ENCODE measurements around a stretch of chr2.

- PRO-cap = no peak
Measured at GRCh38 chr2:62928039-62928684, 122.5 kb upstream of the OTX1 start.

GRCh38 chr2:62978972-62979584 is 71.6 kb upstream of the OTX1 start:
- PRO-cap = no peak

GRCh38 chr2:63684195-63684535 is 95.4 kb downstream of the MDH1 start:
- PRO-cap = no peak

GRCh38 chr2:63741003-63741548 is 100.6 kb upstream of the UGP2 start:
- PRO-cap = no peak

- PRO-cap = no peak
Measured at GRCh38 chr2:63840001-63840752, 1.5 kb upstream of the UGP2 start.

GRCh38 chr2:63885567-63886012 is 43.9 kb downstream of the UGP2 start:
- PRO-cap = no peak

GRCh38 chr2:64017609-64018101 is 1.6 kb downstream of the VPS54 start:
- PRO-cap = no peak

DNA sequence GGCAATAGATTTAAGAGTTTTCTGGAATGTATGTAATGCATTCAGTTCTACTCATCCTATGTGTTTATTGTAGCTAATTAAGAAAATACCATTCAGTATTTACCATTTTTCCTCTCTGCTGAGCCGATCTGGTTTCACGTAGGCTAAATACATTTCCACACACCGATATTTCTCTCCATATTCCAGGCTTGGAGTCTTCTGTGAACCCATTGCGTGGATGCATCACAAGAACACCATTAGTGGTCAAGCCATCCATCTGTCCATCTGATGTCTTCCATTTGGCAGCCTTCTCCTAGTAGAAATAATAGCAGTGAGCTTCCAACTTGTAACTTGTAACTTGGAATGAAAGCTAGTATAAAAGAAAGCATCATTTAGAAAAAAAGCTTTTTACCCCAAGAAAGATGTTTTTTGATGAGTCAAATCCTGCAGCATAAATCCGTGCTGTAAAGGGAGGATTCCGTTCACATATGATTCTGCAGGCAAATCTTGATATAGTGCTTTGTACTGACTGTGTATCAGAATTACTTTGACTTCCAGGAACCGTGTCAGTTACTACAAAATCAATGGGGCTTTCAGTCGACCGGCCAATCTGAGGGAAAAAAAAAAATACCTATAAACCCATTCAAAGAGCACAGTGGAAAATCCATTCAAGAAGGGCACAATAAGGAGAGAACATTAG is 48.1 kb downstream of the PELI1 start:
- PRO-cap = no peak

DNA sequence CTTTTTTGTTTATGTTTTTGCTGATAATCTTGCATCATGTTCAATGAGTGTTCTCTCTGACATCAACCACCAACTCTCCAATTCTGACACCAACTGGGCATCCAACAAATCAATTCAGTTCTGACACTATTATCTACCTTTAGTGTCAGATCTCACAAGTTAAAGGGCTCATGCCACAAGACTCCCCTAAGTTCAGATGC is 19.6 kb downstream of the PELI1 start:
- PRO-cap = no peak

- PRO-cap = no peak
Measured at GRCh38 chr2:64143313-64143614, 956 bp downstream of the PELI1 start.

DNA sequence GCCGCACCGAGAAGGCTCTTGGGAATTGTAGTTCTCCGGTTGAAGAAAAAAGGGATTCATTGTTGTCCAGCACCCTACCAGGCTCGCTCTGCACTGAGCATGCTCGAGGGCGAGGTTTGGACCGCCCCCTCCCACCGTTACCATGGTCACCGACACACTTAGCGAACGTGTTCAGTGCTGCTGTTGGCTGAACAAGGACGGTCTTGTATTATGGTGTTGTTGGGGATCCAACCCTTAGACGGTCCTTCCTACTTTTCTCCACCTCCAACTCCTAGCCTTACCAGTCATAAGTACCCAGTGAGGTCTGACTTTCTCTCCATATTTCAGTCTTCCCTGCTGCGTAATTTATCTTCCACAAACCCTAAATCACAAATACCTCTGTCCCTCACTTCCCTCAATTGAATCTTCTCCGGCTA is 298 bp upstream of the PELI1 start:
- PRO-cap = bidirectional peak, plus-strand start at position 174 of the sequence, minus-strand start outside the sequence

DNA sequence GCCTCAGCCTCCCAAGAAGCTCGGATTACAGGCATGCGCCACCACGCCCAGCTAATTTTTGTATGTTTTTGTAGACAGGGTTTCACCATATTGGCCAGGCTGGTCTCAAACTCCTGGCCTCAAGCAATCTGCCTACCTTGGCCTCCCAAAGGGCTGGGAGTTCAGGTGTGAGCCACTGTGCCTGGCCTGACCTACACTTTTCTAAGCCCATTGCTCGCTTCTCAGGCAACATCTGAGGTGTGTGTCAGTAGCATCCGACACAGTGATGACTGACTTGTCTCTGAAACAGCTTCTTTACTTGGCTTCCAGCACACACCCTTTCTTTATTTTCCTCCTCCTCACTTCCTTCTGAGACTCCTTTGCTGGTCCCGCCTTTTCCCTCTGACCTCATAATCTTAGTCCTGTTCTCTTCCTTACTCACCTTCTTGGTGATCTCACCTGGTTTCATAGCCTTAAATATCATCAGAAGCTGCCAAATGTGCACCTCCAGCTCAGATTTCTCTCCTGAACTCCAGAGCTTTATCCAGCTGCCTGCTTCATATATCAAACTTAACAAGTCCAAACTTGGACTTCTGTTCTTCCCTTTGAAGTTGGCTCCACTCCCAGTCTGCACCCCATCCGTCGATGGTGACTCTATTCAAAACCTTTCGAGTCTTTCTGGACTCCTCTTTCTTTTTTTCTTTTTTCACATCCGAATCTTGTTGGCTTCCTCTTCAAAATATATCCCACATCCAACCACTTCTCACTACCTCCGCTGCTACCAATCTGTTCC is 66.6 kb upstream of the PELI1 start:
- PRO-cap = no peak

GRCh38 chr2:64328395-64328753 is 125.6 kb upstream of the LGALSL start:
- PRO-cap = no peak

DNA sequence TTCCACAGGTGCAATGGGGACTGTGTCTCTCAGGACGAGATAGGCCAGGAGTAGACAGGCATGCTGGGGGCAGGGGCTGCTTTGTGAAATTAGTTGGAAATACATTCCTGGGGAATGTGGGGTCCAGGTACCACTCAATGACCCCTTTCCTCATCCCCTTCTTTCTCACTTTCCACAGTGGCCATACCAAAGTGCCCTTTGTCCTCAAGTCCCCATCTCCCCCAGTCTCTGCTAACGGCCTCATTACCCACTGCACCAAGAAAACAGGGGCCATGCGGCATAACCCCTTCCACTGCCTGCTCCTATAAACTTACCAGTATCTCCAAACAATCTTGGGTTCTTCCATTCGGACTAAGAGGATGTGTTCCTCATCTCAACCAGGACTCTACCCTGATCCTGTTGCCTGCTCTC is 72.0 kb upstream of the LGALSL start:
- PRO-cap = unidirectional peak, minus-strand start at position 226 of the sequence

- PRO-cap = no peak
Measured at GRCh38 chr2:64402823-64403295, 51.1 kb upstream of the LGALSL start.

DNA sequence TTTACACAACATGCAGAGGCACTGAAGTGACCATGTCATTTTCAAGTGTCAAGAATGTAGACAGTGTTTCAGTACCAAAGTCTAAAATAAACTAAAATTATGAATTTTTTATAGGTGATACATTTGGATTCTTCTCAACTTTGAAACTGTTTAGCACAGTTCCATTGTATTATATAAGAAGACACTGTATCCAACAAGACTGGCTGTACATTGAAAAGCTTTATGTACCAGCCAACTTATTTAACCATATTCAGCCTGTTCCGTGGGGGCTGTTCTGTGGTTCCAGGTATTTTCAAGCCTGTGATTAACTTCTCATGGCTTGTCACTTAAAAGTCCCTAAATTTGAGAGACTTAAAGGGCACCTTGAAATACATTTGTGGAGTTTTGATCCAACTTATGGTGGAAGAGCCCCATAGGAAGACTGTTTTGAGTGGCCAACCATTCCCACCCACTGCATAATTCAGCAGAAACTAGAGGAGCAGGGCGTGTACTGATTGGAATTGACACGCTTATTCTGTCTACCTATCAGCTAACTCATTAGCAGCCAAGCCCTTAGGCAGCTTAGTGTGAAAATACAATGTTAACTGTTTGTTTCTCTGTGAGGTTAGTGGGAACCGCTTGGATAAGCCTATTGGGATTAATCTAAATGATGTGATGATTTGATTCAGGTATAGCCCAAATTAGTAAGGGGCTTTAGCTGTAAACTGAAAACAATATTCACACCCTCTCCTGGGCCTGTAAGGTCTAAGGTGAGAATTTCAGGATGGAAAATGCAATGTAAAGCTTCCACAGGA is 6.3 kb downstream of the LGALSL start:
- PRO-cap = no peak

GRCh38 chr2:64460821-64461597 is 7.0 kb downstream of the LGALSL start:
- PRO-cap = no peak

- PRO-cap = no peak
Measured at GRCh38 chr2:64523447-64523988, 610 bp upstream of the AFTPH start.

DNA sequence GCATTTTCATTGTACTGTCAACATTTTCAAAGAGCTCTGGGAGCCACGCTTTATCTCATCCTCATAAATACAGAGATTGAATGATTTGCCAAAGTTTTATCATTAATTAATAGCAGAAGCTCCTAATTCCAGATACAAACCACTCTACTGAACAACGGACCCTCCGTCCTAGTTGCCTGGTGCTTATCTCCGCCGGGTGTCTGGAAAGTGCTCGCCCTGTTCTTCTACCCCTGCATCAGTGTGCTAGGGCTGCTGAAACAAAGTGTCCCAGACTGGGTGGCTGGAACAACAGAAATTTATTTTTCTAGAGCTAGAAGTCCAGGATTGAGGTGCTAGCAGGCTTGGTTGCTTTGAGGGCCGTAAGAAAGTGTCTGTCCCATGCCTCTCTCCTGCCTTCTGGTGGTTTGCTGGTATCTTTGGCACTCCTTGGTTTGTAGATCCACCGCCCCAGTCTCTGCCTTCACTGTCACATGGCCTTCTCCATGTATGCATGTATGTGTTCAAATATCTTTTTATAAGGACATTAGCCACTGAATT is 23.7 kb downstream of the SERTAD2 start:
- PRO-cap = no peak

- PRO-cap = unidirectional peak, plus-strand start at chr2:64644523
Measured at GRCh38 chr2:64644098-64645449, 9.1 kb downstream of the SERTAD2 start.

Data from left common carotid artery plus branches (tissue), 1 donor.